T47D (cell line): ENCODE measurements around a stretch of chr9.

GRCh38 chr9:98012371-98012717 is 29.2 kb downstream of the ANP32B start:
- RRBS = no CpG with 5 or more reads among the region's 2 CpGs

DNA sequence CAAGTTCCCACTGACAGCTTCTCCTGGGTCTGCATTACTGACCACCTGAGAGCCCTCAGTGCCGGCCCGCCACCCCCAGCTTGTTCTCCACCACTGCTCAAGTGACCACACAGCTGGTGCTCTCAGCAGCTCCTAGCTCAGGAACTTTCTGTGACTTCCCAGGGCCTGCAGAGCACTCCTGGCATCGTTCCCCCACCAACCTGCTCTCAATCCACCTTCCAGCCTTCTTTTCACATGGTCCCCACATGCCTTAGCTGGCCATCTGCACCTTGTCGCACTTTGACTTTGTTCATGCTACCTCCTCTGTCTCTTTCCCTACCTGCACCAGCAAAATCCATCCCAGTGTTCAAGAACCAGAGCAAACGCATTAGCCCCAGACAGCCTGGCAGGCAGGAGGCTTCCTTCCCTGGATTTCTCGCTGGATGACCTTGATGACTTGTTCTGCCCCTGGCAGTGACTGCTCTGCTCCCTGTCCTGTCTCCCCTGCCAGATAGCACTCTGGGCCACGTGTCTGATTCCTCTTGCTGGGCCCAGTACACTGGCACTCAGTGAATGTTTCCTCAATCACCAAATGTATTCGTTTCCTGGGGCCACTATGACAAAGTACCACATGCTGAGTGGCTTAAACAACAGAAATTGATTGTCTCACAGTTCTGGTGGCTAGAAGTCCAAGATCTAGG is 35.0 kb upstream of the NANS start:
- RRBS = no CpG with 5 or more reads among the region's 8 CpGs

GRCh38 chr9:98085582-98085945 is 29.0 kb downstream of the NANS start:
- RRBS = no CpG with 5 or more reads among the region's 4 CpGs

DNA sequence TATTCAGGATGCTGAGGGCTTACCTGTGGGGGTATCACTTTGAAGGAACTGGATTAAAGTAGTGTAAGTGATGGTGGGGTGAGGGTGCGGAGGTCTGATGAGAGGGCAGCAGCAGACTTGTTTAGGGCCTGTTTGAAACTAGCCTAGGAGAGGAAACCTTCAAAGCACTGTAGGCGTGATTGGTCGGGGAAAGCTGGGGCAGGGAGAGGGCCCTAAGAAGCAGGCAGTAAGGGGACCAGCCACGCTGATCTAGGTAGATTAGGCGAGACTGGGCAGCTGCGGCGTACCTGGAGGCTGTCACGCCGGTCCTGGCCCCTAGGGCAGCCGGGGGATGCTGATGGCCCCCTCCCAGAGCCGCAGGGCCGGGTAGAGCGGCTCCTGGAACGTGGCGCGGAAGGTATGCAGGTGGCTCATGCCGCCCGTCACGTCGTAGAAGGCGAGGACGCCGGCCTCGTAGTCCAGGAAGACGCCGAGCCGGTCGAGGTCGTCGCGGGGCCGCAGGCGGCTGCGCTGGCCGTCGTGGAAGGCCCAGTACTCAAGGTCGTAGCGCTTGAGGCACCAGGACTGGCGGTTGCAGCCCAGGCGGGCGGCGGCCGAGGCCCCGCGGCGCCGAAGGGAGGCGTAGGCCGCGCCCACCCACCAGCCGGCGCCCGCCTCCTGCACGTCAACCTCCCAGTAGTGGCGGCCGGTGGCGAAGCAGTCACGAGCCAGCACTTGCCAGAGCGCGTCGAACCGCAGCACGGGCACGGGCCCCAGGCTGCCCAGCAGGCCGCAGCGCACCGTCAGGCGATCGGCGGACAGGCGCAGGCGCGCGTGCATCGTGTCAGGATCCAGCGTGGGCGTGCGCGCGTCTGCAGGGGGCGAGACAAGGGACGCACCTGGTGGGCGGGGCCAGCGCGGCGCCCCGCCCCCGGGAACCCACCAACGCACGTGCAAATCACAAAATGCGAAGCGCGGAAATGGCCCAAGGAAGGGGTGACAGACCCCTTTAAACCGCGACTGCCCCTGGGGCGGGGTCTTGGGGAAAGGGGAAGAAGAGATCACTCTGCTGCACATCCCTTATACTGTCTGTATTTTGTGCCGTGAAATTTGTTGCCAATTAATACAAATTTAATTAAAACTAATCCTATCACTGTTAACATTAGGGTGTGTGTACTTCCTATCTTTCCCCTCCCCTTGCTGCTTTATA is 31.0 kb downstream of the NANS start:
- RRBS = 98% methylated on average over 9 of the region's 97 CpGs

DNA sequence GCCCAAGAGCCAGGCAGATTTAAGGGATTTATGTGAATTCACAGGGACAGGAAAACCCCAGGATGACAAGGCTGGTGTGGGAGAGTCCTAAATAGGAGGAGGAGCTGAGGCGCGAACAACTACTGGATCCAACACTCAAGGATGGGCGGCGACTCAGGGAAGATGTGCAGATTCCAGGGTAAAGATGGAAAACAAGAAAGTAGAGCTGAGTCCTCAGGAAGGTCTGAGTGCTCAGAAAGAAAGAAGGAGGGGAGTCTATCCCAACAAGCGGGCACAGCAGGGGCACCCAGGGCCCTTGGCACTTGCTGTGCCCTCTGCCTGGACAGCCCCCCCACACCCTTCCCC is 26.9 kb downstream of the TRIM14 start:
- RRBS = no CpG with 5 or more reads among the region's 5 CpGs

GRCh38 chr9:98121055-98121636 is 2.1 kb upstream of the TRIM14 start:
- RRBS = no CpG with 5 or more reads among the region's 4 CpGs

DNA sequence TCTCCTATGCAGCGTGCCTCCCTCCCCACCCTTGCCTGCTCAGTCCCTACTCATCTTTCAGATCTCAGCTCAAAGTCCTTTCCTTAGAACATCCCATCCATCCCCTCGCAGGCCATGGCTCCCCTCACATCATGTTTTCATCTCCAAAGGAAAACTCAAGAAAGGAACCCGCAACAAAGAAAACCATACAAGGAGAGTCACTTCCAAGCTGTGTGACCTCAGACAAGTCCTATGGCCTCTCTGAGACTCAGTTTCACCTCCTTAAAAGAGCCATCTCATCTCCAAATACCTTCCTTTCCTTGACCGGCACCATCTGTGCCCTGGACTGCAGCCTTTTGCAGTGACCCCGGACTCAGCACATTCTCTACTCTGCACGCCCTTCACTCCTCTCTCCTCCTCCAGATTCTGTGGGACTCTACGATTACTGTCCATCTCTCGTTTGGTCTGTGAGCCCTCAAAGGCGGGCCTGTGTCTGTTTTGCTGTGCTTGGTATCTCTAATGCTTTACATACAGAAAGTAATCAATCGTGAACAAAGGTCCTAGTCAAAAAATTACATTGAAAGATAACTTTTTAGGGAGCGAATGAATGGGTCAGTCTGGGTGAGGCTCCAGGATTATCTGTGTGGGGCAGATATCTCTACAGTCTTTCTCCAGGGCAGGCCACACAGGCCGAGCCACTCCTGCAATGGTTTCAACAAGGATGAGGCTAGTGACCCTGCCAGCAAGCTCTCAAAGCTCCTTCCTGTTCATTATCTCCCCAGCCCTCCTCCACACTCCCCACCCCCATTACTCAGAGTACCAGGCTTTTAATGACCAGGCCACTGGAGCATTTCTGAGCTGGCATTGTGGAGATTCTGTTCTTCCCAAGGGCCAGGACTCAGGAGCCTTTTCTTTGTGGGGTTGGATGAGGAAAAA is 10.5 kb downstream of the CORO2A start:
- RRBS = 60% methylated on average over 1 of the region's 12 CpGs

GRCh38 chr9:98214918-98215367 is 22.5 kb upstream of the CORO2A start:
- RRBS = no CpG with 5 or more reads among the region's 6 CpGs

DNA sequence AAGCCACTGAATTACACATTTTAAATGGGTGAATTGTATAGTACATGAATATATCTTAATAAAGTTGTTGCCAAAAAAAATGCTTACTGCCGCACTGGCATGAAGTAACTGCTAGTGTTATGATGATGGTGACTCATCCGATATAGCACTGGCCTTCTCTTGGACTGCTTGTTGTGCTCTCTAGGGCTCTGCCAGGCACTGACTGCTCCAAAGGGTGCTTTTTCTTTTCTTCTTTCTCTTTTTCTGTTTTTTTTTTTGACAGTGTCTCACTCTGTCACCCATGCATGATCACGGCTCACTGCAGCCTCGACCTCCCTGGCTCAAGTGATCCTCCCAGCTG is 23.4 kb downstream of the TBC1D2 start:
- RRBS = no CpG with 5 or more reads among the region's 4 CpGs

- RRBS = no CpG with 5 or more reads among the region's 9 CpGs
Observed at GRCh38 chr9:98251580-98251997, 3.9 kb downstream of the TBC1D2 start.

DNA sequence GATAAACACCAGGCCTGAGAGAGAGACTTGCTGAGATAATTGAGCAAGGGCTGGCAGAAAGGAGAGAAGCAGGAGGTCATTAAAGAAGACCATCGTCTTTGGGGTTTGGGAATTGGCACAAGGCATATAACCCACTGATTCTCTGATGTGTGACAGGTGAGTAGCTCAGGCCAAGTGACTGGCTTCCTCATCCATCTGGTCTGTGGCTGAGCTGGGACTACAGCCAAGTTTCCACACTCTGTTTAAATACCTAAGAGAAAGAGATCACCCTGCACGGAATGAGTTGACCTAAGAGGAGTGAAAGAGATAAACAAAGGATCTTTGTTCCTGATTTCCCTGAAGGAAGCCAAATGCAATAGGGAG is 40.8 kb downstream of the GALNT12 start:
- RRBS = no CpG with 5 or more reads among the region's 2 CpGs

GRCh38 chr9:98861000-98861469 is 53.6 kb downstream of the GALNT12 start:
- RRBS = no CpG with 5 or more reads among the region's 4 CpGs

DNA sequence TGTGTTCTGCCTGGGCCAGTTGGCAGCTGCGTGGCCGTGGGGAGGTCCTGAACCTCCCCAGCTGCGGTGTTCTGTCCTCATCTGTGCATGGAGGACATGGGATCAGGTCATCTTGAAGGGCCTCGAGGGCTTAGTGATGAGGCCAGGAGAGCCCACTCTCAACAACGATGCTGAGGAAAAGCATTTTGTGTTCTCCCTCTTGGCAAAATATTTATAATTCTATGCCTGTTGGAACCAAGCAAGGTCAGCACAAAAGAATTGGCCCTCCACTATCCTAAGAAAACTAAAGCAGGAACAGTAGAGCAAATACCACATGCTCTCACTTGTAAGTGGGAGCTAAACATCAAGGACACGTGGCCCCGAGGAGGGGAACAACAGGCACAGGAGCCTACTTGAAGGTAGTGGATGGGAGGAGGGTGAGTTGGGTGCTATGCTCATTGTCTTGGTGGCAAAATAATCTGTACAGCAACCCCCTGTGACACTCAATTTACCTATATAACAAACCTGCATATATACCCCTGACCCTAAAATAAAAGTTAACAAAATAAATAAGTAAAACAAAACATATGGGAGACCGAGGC is 63.1 kb upstream of the COL15A1 start:
- RRBS = no CpG with 5 or more reads among the region's 8 CpGs

- RRBS = no CpG with 5 or more reads among the region's 1 CpG
Observed at GRCh38 chr9:98940410-98940667, 3.4 kb upstream of the COL15A1 start.

DNA sequence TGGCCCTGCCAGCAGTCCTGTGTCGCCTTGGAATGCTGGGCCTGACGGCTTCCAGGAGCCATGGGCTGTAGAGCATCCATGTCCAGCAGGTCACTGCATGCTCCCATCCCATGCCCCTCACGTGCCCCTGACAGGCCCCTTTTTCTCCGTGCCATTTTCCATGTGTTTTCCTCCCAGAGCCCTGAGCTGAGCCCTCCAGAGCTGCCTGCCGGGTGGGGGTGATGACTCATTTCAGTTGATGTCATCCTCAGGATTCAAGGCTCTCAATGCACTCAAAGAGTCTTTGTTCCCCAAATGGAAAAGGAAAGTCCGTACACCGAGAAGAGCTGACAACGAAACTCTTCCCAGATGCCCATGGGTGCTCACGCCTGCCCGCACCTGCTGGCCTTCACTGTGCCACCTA is 27.4 kb downstream of the COL15A1 start:
- RRBS = no CpG with 5 or more reads among the region's 10 CpGs

DNA sequence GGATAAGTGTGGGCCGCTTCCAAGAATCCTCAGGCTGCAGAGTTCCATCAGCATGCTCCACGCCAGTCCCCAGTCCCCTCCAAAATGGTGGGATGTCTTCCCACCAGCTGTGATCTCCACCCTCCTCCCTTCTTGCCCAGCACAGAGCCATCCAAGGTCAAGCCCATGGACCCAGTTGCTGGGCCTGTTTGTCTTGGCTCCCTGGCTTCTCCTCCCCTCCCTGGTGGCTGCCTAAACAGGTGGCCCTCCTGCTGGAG is 33.4 kb downstream of the COL15A1 start:
- RRBS = no CpG with 5 or more reads among the region's 2 CpGs

DNA sequence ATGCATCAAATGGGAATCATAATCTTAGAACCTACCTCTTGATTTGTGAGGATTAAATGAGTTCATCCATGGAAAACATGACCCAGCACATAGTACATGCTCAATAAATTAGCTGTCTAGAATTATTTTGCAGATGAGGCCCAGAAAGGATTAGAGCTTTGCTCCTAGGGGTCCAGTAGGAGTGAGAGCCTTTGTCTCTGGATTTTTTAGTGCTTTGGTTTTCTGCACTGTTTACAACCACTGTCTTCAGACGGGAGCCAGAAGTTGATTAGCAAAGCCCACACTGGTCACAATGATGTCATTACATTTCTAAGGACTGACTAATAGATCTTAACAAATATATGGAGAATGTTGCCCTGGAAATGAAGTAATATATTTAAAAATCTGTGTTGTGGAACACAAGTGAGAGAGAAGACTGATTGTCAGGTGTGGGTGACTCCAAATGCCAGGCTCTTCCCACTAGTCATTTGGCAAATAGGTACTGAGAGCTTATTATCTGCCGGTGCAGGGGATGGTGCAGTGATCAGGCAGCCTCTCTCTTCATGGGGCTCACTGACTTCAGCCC is 76.1 kb downstream of the COL15A1 start:
- RRBS = no CpG with 5 or more reads among the region's 2 CpGs

GRCh38 chr9:99120946-99121513 is 16.1 kb downstream of the TGFBR1 start:
- RRBS = no CpG with 5 or more reads among the region's 2 CpGs

DNA sequence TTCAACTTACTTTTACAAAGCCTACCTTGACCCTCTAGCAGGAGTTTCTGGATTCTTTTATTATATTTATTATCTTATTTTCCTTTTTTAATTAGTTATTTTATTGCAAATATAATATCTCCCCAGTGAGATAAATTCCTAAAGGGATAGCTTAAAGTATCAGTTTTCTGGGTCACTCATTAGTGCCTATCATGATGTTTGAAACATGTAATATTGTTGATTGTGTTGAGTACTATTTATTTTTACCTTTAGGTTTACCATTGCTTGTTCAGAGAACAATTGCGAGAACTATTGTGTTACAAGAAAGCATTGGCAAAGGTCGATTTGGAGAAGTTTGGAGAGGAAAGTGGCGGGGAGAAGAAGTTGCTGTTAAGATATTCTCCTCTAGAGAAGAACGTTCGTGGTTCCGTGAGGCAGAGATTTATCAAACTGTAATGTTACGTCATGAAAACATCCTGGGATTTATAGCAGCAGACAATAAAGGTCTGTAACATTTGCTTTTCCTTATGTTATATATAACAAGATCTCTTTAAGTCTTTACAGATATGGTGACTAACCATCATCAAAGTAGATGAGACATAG is 32.8 kb downstream of the TGFBR1 start:
- RRBS = no CpG with 5 or more reads among the region's 7 CpGs

- RRBS = no CpG with 5 or more reads among the region's 4 CpGs
Observed at GRCh38 chr9:99150672-99151409, 45.9 kb downstream of the TGFBR1 start.